Measurements from ENCODE around the gene IL18RAP.

DNA sequence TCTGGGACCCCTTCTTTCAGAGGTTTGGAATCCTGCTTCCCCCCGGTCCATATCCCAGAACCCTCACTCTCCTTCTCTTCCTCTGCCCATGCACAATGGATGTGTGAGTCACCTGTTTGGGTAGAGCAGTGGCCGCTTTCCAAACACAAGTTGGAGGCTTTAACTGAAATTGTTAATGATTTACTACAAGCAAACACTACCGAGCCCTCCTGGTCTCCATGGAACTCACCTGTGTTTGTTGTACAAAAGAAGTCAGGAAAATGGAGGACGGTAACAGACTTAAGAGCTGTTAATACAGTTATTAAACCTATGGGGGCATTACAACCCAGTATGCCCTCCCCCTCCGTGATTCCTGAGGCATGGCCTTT lies 13.2 kb upstream of the CNOT11 start:
- PRO-cap, result no peak

DNA sequence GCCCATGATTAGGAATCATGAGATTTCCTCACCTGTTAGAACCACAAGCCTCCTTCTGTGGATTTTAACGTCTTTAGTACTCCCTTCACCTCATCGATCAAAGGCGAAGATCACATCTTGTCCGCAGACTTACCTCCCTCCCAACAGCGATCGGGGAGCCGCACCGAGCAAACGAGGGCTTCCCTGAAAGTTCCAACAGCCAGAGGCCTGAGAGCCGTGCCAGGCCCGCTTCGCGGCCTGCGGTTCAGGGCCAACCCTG lies 763 bp downstream of the RNF149 start:
- PRO-cap, result no peak

- PRO-cap, result unidirectional peak, plus-strand start at chr2:101473870; unidirectional peak, plus-strand start at chr2:101473995; unidirectional peak, plus-strand start at chr2:101474062
Measured at GRCh38 chr2:101473765-101474323, 1.1 kb downstream of the RFX8 start.

- PRO-cap, result no peak
Measured at GRCh38 chr2:101630083-101630853, 67.2 kb upstream of the MAP4K4 start.

DNA sequence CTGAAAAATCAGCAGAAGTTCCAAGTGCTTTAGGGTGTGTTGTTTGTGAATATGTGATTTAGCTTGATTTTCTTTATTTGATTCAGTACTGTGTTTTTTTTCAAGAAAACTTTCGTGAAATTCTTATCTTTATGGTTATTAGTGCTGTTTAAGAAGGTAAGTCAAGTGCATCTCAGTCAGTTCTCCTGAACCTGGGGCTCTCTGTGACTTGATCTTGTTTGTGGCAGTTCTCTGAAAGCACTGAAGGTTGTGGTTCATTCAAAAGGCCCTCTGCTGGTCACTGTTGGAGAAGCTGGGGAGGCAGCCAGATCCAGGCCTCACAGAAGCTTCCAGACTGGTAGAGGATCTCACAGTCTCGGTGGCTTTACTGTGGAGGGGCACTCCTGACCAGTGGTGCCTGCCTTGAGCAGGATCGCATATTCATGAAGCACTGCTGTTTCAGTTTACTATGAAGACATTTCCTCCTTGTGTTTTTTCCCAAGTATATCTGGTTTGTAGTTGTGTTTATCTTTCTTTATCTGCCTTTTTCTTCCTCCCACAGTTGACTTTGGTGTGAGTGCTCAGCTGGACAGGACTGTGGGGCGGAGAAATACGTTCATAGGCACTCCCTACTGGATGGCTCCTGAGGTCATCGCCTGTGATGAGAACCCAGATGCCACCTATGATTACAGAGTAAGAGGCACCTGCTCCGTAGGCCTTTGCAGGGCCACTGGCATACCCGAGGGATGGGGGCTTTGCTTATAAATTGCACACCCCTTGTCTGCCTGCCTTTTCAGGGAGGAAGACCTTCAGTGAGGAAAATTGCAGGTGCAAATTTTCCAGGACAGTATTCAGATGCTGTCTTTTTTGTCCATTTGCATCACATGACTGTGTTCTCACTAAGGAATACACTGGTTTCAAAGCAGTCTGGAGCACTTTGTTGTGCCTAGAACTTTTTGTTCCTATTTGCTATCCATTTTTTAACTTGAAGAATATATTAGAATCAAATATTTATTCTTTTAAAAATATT lies 134.0 kb downstream of the MAP4K4 start:
- PRO-cap, result no peak

- PRO-cap, result no peak
Measured at GRCh38 chr2:101835756-101836250, 138.3 kb downstream of the MAP4K4 start.

DNA sequence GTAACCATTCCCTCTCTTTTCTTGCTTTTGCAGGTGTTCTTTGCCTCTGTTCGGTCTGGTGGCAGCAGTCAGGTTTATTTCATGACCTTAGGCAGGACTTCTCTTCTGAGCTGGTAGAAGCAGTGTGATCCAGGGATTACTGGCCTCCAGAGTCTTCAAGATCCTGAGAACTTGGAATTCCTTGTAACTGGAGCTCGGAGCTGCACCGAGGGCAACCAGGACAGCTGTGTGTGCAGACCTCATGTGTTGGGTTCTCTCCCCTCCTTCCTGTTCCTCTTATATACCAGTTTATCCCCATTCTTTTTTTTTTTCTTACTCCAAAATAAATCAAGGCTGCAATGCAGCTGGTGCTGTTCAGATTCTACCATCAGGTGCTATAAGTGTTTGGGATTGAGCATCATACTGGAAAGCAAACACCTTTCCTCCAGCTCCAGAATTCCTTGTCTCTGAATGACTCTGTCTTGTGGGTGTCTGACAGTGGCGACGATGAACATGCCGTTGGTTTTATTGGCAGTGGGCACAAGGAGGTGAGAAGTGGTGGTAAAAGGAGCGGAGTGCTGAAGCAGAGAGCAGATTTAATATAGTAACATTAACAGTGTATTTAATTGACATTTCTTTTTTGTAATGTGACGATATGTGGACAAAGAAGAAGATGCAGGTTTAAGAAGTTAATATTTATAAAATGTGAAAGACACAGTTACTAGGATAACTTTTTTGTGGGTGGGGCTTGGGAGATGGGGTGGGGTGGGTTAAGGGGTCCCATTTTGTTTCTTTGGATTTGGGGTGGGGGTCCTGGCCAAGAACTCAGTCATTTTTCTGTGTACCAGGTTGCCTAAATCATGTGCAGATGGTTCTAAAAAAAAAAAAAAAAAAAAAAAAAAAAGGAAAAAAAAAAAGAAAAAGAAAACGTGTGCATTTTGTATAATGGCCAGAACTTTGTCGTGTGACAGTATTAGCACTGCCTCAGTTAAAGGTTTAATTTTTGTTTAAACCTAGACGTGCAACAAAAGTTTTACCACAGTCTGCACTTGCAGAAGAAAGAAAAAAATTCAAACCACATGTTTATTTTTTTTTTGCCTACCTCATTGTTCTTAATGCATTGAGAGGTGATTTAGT lies 100.3 kb upstream of the IL1R2 start:
- PRO-cap, result no peak

DNA sequence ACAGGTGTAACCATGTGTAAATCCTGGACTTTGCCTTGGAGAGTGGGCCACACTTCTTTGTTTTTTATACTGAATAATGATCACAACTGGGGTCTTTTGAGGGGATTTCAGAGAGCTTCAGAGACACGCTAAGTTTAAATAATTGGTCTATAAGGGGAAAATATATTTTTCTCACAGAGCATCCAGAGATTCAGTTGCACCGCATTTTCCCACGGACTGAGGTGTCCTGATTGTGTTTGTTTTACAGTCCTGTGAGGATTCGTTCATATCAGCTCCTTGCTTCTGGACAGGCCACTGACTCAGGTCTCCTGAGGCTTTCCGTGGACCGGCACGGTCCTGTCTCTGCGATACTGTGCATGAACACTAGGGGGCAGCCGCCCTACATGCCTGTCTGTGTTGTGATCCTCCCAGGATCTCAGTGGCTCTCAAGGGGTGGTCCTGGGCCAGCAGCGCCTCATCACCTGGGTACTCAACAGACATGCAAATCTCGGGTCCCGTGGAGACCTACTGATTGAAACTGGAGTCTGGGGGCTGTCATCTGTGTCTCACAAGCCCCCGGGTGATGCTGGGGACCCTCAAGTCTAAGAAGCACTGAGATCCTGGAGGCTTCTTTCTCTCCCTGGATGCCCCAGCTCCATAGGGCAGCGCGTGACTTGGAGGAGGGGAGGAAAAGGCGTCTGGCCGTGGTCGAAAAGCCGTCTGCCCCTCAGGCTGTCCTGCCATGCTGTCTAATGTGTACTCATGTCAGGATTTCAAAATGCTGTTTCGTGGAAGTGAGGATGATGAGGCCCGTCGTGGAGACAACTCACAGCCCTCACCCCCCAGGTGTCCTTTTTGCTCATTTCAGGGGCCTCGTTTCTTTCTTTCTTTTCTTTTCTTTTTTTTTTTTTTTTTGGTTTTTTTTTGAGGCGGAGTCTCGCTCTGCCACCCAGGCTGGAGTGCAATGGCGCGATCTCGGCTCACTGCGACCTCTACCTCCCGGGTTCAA lies 29.0 kb downstream of the IL1R2 start:
- PRO-cap, result no peak

- PRO-cap, result no peak
Measured at GRCh38 chr2:102105914-102106608, 36.5 kb upstream of the IL1R1 start.

GRCh38 chr2:102317700-102318754 lies 6.7 kb downstream of the IL1RL1 start:
- PRO-cap, result no peak

DNA sequence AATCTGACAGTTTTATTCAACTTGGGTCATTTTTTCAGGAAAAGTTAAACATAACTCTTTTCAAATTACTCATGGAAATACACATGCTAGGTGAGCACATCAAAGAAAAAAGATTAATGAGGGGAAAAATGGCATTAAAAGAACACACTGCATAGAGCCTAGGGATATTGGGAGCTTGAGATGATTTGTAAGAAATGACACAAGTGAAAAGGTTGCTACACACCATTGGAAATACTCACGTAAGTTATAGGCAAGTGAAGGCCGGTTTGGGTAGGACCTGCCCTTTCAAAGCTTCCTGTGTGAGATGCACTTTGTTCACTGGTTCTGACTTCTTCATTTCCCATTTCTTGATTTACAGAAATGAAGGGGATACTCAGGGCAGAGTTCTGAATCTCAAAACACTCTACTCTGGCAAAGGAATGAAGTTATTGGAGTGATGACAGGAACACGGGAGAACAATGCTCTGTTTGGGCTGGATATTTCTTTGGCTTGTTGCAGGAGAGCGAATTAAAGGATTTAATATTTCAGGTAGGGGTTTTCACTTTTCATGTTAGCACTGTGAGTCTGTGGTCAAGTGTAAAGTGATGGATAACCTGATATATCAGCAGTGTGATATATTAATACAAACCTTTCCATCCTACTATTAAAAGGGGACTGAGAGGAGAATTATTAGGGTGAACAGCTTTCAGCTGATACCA lies at the start of gene IL18RAP:
Gene IL18RAP, plus strand, starts transcription at position 341 of the 698 bp plus-strand sequence.
- PRO-cap, result no peak

DNA sequence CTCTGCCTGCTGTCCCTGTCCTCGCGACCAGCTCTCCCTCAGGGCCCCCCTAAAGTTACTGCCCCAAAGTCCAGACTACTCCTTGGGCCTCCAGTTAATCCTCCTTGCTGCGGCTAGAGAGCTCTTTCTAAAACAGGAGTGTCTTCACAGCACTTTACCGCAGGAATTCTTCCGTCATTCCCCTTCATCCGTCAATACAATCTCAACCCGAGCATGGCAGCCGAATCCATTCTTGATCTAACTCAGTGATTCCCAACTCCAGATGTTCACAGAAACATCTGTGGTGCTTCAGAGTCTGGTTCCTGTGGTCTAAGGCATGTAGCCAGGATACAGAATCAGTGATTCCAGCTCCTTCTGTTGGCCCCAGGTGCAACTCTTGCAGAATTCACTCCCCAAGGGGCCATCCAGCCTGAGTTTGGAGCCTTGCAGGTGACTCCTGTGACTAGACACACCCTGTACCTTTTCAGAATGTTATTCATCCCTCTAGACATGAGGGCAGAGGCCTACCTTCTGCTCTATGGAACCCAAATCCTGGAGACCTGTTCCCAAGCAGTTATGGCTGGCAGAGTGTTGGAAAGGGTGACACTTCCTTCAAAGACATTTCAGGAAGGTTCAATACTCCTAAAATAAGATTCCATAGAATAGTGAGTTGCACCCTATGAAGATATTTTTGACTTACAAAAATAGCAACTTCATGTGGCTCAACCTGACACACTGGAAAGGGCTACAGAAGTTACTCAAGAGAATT lies 21.4 kb downstream of the MFSD9 start:
- PRO-cap, result unidirectional peak, minus-strand start at position 190 of the sequence

- PRO-cap, result no peak
Measured at GRCh38 chr2:102735676-102736057, 1.0 kb downstream of the MFSD9 start.

GRCh38 chr2:104755315-104755952 lies 98.5 kb upstream of the POU3F3 start:
- PRO-cap, result no peak

DNA sequence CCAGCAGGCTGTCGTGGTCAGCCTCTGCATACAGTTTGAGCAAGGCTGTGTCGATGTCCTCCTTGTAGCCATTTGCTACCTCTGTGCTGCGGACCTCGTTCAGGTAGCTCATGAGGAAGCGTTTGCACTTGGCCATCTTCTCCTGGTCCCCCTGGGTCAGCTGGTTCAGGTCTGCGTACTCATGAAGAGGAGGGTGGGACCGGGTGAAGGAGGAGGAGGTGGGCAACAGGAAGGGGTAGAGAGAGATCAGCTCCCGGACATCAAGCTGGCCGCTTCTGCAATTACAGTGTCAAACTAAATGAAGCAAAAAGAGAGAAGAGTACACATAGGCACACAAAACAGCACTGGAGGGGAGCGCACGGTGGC lies 38.9 kb downstream of the GPR45 start:
- PRO-cap, result no peak

- PRO-cap, result unidirectional peak, minus-strand start at chr2:105337985
Measured at GRCh38 chr2:105337901-105338498, 660 bp downstream of the C2orf49 start.

DNA sequence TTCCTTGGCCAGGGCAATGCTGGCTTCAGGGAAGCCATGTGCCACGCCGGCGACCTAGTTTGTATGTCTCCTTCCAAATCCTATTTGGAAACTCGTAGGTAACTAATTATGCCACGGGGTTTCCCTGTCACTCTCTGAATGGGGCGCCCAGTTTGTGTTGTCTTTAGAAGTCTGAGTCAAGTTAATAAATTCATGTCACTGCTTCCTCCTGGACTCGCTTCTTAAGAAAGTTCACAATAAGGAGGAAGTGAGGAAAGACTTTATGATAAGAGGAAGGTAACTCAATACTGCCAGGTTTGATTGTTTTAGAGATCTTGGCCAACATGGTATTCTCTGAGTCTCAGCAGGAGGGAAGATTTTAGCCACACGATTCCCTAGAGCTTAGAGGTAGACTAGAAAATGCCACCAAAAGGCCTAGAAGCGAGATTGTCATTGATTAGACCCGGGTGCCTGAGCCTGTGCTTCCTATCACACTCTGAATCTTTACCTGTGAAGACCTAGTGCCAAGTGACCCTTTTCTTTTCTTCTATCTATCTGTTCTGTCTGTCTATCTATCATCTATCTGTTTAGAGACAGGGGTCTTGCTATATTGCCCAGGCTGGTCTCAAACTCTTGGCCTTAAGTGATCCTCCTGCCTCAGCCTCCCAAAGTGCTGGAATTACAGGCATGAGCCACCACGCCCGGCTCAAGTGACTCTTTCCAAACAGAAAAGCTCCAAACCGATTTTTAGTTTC lies 18.8 kb downstream of the FHL2 start:
- PRO-cap, result no peak

GRCh38 chr2:105406078-105406907 lies 7.4 kb upstream of the FHL2 start:
- PRO-cap, result no peak

DNA sequence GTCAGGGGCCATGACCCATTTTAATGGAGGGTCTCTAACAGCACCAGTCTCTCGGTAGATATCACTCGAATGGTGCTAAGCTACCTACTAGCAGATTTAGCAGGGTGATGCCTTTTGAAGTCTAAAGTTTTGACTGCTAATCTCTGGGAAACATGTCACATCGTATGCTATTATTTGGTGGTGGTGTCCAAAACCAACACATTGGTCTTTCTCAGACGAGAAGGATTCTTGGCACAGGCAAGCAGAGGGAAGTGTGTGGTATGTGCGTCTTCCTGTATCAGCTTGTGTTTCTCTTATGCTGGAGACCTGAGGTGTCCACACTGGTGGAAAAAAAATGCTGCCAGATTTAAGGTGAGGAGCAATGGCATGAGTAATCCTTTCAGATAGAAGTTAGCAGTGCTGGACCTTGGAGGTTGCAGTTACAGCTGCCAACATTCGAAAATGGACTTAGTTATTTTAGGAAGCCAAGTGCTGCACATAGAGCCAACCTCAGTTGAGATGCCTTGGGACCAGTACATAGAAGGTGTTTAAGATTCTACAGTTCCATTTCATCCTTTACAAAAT lies 11.7 kb upstream of the FHL2 start:
- PRO-cap, result no peak

GRCh38 chr2:105426364-105426949 lies 27.6 kb upstream of the FHL2 start:
- PRO-cap, result no peak